Fibroblast of villous mesenchyme (primary cell): ENCODE results near the genes NUDT1 and BRAT1.

DNA sequence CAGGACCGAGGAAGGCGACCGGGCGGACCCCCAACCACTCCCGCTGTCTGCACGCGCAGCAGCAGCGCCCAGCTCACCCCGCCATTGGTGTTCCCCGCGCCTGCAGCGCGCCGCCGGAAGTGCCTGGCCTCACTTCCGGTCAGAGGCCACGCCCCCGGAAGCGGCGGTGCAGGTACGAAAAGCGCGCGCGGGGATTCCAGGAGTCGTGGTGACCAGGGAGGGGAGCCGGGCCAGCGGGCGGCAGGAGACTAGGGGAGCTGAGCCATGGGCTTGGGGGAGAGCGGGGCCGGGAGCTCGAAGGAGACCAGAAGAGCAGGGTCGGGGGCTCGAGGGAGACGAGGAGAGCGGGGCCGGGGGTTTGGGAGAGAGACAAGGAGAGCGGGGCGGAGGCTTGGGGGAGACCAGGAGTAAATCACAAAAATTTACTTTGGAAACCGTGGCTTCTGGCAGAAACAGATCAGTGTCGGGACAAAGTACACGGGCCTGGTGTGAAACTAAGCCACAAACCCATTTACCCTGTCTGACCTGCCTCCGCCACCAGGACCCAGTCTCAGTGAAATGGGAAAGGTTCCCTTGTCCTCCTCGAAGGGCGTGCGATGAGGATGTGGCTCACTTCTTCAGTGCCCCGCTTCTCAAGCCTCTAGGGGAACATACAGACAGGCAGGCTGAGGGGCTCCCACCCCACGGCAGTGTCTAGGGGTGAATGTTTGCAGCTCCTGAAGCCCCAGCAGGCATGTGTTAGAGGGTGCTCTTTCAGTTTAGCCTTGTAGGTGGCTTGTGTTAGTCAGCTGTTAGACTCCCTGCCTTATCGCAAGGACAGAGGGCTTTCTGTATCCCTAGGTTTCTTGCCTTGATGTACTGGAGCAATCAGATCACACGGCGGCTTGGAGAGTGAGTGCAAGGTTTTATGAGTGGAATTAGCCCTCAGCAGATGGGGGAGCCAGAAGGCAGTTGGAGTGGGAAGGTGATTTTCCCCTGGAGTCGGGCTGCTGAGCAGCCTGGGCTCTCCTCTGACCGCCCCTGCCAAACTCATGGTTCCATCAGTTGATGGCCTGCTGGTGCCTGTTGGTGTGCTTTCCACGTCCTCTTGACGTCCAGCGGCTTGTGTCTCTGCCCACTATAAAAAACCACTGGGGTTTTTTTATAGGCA is at the start of gene NUDT1:
NUDT1 (plus strand) TSS at position 142 of the 1,150 bp plus-strand sequence.
- CAGE, long polyA plus RNA = start-site peak on the minus strand centred at position 99 of the sequence, 11 bp wide, 165 and 163 reads in 2 replicates; start-site peak on the plus strand centred at position 159 of the sequence, 46 bp wide, 74 and 116 reads in 2 replicates

DNA sequence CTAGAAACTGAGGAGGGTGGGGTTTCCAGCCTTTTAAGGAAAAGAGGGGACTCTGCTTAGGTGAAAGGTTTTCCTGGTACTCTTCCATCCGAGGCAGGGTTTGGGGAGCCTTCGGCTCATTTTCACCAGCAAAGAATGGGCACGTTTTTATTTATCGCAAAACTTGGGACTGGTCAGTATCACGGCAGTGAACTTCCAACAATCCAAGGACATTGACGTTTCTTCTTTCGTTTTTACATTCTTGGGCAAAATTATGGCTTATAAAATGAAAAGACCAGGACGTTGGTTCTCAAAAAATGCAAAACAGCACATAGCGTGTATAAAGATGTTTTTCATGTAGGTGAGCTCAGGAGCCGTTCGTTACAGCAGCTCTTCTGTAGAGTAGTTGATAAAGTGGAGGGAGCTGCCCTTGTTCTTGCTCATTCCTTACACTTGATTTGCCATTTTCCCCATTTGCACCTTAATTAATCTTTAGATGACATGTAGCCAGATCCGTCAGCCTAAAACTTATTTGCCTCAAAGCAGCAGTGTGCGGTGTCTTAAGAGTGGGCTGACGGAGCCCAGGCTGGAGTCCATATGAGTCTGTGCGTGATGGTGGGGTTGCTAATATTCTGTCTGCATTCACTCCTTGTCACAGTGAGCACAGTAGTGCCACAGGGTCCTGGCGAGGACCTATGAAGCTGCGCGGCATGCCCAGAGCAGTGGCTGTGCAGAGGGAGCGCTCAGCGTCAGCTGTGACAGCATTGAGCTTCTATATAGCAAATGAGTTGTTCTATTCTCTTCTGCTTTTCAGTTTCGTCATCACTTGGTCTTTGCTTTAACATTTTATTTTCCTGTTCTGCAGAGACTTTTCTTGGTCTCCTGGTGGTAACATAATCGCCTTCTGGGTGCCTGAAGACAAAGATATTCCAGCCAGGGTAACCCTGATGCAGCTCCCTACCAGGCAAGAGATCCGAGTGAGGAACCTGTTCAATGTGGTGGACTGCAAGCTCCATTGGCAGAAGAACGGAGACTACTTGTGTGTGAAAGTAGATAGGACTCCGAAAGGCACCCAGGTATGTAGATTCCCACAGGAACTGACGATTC is 14.3 kb downstream of the EIF3B start:
- CAGE, long polyA plus RNA = no peak

GRCh38 chr7:2437712-2438554 is 34.5 kb downstream of the CHST12 start:
- CAGE, long polyA plus RNA = no peak

- CAGE, long polyA plus RNA = no peak
These were observed 828 bp downstream of the LFNG start for GRCh38 chr7:2520141-2521062.

DNA sequence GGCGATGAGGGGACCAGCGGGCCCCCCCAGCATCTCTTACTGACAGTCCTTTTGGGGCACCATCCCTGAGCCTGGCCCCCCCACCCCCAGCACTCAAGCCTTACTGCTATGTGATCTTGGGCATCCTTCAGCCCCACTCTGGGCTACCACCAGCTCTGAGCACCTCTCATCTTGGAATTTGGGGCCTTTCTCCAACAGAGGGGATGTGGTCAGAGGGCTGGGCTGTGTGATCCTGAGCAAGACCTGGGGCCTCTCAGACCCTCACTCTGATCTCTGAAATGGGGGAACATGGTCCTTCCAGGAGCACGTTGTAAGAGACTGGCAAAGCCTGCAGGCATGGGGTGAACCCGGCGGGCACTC is 1.9 kb downstream of the LFNG start:
- CAGE, long polyA plus RNA = no peak

DNA sequence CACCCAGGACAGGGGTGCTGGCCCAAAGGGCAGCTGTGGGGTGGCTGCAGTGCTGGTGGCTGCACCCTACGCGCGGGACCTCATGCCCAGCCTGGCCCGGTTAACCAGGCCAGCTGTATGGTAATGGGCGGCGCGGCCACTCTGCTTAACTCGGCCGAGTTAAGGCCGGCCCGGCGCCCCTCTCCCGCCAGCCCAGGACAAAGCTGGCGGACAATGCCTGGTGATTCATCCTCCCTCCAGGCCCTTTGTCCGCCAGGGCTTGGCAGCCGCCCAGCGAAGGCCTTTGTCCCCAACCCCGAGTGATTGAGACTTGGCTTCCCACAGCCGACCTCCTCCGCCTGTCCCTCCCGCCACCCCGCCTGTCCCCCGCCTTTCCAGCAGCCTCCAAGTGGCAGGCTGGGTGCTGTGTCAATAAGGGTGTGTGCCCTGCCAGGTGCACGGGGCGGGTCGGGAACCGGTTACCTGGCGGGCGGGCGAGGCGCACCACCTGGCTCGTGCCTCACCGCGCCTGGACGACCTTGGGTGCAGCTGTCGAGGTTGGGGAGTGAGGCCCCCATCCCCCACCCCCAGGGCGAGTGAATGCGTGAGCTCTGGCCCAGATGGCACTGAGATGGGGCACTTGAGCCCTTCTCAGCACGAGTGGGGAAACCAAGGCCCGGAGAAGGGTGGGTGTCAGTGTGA is 4.5 kb downstream of the LFNG start:
- CAGE, long polyA plus RNA = no peak

- CAGE, long polyA plus RNA = no peak
These were observed 9.8 kb downstream of the LFNG start for GRCh38 chr7:2529053-2530044.

- CAGE, long polyA plus RNA = no peak
These were observed 12.8 kb downstream of the LFNG start for GRCh38 chr7:2532252-2532873.

GRCh38 chr7:2540859-2541133 is 14.5 kb downstream of the BRAT1 start:
- CAGE, long polyA plus RNA = no peak

DNA sequence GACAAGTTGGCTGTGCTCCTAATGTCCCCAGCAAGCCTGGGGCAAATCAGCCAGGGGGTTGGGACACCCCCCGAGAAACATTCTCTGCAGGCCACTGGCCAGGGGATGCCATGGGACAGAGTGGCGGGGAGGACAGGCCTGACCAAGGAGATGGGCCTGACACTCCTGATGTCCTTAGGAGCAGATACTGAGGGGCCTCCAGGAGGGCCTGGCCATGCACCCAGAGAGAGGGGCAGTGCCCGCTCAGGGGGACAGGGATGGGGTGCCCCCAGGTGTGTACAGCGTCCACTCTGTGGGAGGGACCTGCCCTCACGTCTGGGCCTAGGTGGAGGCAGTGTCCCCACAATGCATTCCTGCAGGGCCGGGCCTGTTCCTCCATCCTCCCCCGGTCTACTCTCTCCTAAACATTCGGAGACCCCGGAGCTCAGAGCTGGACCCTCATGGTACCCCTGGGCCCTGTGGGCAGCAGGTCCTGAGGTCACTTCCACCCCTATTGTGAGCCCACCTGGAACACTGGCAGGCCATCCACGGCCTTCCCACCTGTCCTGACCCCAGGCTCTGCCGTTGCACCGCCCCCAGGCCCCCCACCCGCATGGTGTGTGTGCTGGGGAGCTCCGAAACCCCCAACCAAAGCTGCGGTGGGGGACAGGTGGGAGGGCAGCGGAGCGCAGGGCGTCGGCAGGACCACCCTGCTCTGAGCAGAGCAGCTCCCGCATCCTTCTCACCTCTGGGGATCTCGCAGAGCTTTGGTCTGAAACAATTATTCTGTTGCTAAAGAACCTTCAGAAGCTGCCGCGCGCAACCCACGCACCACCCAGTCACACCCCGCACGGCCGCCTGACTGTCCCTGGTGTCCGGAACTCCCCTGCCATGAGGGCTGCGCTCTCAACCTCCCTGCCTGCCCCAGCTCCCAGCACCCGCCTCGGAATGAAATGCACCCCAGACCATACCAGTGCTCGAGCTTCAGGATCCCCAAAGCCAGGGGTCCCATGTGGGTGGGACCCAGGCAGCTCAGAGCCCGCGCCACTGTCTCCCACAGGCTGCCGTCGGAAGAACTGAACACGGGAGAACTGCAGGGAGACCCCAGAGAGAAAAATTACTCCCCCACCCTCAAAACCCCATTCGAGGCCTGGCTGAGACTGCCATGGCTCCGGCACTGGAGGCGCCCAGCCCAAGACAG is 12.7 kb downstream of the BRAT1 start:
- CAGE, long polyA plus RNA = no peak

DNA sequence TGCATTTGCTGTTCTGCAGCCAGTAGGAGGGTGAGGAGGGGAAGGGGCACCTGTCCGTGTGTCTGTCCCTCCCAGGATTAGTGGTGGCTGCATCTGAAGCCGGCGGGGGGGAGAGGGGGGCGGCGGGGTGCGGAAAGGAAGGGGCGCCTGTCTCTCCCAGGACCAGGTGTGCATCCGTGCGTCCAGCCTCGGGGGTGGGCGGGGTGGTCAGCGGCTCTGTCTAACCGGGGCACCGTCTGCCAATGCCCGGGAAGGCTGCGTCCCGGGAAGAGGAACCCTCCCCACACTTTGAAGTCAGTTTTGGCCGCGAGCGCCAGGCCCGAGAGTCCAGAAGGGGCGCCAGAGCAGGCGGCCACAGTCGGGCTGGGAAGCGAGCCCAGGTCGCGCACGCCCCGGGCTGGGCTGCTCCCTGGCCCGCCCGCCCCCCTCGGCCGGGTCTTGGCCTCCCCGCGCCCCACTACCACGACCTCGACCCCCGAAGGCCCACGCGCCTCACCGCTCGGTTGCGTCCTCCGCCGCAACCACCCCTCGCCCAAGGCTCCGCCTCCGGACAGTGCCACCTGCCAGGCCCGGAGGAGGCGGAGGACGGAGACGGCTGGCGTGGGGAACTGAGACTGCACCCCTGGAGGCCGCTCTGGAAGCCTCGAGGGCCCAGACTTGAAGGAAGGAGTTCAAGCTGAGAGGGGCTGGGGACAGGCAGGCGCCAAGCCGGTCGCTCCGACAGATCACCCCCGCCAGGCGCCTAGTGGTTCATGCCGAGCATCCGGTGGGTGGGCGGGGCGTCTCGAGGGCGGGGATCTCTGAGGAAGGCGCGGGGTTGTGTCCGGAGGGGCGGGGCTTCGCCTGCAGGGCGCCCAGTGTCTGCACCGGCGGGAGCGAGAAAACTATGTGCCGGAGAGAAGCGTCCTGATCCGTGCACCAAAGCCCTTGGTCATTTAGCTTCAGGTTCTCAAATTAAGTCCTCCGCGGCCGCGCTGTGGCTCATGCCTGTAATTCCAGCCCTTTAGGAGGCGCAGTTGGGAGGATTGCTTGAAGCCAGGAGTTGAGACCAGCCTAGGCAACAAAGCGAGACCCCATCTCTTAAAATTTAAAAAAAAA is at the start of gene BRAT1:
BRAT1 (minus strand) TSS at position 534 of the 1,098 bp plus-strand sequence.
- CAGE, long polyA plus RNA = no peak

DNA sequence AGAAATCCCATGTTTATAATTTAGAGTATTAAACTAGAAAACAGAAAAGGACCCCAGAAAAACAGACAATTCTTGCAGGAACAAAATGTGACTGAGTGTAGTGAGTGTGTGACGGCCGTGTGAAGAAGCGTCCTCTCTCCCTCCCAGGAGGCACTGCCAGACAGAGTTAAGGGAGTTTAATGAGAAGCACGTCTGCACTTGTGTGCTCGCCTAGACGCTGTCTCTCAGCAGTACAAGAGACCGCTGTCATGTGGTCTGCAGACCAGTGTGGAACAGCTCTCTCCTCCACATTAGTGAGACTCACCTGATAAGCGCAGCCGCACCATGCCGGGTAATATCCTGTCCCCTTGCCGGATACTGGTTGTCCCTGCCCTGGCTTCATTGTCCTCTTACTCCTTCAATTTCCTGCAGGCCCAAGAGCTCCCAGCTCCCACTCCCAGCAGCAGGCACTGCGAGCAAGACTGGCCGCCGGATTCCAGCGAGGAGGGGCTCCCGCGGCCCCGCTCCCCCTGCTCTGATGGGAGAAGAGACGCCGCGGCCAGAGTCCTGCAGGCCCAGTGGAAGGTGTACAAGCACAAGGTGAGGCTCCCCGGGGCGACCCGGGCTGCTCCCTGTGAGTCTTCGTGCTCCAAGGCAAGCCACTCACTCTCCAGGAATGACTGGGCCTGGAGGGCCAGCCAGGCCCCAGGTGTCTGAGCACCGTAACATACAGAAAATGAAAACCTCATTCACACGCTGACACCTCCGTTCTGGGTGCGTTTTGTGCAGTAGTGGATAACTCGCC is 33.5 kb upstream of the TTYH3 start:
- CAGE, long polyA plus RNA = no peak

DNA sequence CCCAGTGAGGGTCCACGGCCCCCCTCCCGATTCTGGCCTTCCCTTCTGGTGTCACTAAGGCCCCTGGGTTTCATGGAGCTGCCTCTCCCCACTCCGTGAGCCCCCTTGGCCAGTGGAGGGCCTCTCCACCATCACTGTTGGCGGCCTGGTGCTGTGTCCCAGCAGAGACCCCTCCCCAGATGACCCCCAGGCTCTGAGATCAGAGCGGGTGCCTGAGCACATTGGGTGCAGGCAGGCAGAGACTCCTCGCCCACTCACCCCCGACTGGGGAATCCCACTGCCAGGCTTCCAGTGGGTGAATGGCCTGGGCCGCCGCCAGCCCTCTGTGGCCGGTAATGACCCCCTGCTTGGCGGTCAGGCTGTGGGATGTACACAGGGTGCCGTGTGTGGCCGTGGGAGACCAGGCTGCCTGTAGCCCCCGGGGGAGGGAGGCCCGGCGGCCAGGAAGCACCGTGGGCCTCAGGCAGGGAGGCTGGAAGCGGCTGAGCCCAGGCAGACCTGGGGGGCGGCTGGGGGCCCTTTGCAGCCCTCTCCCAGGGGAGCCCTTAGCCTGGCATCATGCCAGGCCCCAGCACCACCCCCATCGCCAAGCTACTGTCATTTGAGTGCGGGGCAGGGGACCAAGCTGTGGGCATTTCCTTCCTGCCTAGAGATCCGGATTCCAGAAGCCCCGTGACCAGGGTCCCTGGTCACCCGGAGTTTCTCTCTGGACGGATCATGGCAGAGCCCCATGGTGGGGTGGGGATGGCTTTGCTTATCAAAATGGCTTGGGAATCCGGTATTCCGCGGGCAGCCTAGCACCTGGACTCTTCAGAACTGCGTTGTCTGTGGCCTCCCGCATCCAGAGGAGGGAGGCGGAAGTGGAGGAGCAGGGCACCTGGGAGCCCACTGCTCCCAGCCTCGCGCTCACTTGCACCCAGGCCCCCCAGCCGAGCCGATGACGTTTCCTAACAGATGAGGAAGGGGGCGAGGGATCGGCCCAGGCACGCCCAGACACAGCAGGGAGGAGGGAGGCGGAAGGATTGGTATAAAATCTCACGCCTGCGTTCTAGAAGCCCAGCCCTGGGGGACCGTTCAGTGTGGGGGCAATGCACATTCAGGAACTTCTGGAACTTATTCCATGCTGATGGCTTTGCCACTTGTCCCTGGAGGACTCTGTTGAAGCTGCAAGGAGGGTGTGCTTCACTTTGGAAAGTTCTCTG is 1.1 kb downstream of the TTYH3 start:
- CAGE, long polyA plus RNA = no peak

GRCh38 chr7:2644454-2644956 is 12.7 kb downstream of the TTYH3 start:
- CAGE, long polyA plus RNA = no peak

GRCh38 chr7:2651347-2652096 is 19.7 kb downstream of the TTYH3 start:
- CAGE, long polyA plus RNA = no peak

- CAGE, long polyA plus RNA = no peak
These were observed 20.8 kb downstream of the TTYH3 start for GRCh38 chr7:2652347-2653173.

- CAGE, long polyA plus RNA = no peak
These were observed 22.1 kb downstream of the TTYH3 start for GRCh38 chr7:2653919-2654309.

GRCh38 chr7:2658863-2659296 is 27.1 kb downstream of the TTYH3 start:
- CAGE, long polyA plus RNA = no peak

GRCh38 chr7:2661951-2662429 is 26.0 kb upstream of the AMZ1 start:
- CAGE, long polyA plus RNA = no peak

- CAGE, long polyA plus RNA = no peak
These were observed 25.4 kb upstream of the AMZ1 start for GRCh38 chr7:2662603-2662972.